ENCODE measurements around a stretch of chr6.

- PRO-cap = no peak
Observed at GRCh38 chr6:107870263-107871139, 46.4 kb upstream of the SCML4 start.

DNA sequence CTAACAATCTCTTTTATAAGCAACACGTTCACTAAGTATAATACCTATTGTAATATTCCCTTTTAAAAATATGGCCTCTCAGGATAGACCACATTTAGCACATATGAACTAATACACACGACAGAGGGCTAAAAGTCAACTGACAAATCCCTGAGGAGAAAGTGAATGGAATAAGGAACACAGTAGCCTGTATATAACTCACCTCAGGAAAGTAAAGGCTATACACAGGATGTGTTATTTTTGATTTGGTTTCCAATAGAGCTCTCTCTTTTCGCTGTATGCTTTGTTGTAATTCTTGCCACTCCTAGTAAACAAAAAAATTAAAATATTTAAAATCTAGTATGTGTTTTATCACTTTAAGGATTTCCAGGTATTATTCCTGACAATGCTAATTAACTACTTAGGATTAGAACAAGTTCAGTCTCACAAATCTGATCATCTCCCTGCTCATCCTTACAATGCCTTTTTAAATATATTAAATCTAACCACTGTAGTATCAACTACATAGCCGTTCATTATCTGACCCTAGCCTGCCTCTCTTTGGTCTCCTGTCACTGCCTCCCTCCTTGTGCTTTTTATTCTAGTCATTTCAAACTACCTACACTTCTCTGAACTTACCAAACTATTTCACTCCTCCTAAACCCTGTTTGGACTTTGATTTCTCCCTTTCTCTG is 57.0 kb upstream of the SCML4 start:
- PRO-cap = no peak

DNA sequence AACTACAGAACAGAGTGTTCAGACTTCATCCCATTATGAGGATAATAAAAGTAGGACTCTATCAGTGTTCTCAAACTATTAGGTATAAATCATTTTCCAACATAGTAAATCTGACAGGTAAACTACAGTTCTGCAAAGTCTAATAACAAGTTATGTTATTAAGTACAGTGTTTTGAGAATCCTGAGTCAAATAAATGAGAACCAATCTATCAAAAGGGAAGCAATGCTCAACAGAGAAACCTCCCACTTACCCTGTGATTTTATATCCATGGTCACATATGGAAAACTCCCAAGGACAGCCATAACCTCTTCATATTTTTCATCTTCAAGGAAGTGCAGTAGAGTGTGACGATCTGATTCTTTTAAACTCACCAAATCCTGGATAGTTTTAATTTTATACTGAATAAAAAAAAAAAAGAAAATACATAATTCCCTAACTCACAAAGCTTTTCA is 56.9 kb downstream of the SEC63 start:
- PRO-cap = no peak

- PRO-cap = no peak
Observed at GRCh38 chr6:108453601-108454154, 107.0 kb upstream of the FOXO3 start.

- PRO-cap = no peak
Observed at GRCh38 chr6:108561354-108561577, 549 bp downstream of the FOXO3 start.

DNA sequence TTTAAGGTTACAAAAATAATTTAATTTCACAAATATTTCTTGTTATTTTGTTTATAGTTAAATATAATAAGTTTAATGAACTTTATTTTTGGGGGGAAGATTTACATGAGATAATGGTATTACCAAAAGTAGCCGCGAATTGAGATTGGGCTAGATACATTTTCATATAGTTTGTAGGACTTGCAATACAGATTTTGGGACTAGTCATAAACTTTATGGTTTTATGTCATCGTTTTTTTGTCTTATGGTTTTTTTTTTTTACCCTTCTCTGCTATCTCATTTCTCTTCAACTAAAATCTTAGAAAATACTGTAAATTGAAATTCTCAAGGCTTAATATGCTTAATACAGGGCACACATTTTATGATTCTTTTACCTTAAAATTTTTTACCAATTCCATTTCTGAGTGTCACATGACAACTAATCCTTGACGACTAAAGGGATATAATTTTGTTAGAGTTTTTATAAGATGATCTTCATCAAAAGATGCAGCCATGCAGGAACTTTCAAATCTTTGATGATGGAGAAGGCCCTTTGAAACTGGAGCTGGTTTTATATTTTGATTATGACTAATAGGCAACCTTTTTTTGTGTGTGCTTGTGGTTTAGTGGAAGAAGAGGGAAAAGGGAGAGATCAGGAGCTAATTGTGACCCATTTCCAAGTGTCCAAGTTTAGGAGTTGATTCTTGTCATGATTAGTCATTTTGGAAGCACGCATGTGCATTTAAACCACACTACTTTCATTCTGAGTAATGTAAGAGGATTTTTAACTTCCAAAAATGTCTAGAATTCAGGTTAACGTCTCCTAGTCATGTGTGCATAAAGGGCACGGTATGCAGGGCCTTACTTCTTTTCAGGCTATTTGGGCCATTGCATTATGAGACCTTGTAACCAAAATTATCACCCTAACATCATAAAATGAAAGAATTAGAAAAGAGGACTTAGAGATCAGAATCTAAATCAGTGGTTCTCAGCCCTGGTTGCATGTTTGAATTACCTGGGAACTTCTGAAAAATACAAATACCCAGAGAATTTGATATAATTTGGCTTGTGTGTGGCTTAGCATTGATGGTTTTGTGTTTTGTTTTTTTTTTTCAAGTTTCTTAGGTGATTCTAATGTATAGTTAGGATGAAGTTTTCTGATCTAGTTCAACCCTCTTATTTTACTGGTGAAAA is 3.4 kb downstream of the FOXO3 start:
- PRO-cap = no peak

- PRO-cap = no peak
Observed at GRCh38 chr6:108571338-108571908, 10.7 kb downstream of the FOXO3 start.

DNA sequence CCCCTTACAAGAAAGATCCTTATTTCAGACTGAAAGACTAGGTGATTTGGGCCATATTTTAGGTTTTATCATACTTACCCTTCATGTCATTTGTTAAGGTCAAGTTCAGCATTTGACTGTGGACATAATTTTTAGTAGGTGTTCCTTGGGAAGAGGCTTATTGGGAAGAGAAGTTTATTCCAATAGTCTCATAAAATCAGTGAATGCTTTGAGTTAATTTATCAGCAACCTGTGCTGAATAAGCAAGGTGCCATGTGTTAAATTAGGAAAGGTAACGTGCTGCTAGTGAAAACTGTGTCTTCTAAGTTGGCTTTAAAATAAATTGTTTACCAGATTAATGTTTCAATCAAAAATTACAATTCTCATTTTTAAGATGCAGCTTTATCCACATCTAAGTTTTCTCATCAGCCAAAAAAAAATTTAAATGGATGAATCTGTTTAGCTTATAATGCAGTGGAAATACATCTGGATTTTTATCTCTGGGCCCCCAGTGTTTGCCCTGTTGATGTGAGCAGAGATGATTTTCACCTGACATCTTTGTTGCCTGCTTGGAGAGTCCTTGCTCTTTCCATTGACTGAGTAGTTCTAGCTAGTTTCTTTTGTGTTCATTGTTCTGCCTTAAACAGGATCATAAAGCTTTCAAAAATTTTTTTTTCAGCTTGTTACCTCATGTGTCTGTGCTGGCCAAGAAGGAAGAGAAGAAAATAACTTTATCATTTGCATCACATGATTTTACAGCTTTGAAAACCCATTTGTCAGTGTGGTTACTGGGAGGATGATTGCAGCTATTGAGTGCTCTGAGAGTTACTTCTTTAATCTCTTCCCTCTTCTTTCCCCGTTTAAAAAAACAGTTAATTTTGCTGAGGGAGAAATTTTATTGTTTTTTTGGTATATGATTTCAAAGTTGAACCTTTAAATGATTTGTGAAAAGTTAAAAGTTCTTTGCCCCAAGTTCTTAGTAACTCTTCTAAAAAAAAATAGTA is 15.8 kb downstream of the FOXO3 start:
- PRO-cap = no peak

GRCh38 chr6:108625929-108626755 is 65.4 kb downstream of the FOXO3 start:
- PRO-cap = no peak

DNA sequence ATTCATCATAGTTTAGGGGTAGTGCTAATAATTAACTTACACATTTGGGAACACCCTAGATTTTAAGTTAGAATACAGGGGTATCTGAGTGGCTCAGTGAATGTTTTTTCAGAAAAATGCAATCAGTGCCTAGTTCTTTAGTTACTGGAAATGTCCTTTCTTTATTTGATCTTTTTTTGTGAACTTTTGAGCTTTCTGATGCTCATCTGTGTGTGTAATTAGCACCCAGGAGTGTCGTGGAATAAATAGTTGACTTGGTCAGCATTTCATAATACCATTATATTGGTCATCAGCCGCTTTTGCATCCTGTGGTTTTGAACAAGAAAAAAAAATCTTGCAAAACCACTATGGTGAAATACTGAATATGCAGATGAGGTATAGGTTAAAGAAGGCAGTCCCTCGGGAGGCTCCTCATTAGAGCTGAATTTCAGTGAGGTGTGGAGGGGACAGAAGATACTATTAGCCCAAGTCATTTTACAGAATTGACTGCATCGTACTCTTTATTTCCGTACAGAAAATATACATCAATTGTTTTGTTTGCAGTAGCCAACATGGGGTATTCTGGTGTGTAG is 90.0 kb downstream of the FOXO3 start:
- PRO-cap = no peak

GRCh38 chr6:108661355-108661955 is 100.7 kb downstream of the FOXO3 start:
- PRO-cap = no peak

GRCh38 chr6:108673374-108673910 is 112.7 kb downstream of the FOXO3 start:
- PRO-cap = no peak

DNA sequence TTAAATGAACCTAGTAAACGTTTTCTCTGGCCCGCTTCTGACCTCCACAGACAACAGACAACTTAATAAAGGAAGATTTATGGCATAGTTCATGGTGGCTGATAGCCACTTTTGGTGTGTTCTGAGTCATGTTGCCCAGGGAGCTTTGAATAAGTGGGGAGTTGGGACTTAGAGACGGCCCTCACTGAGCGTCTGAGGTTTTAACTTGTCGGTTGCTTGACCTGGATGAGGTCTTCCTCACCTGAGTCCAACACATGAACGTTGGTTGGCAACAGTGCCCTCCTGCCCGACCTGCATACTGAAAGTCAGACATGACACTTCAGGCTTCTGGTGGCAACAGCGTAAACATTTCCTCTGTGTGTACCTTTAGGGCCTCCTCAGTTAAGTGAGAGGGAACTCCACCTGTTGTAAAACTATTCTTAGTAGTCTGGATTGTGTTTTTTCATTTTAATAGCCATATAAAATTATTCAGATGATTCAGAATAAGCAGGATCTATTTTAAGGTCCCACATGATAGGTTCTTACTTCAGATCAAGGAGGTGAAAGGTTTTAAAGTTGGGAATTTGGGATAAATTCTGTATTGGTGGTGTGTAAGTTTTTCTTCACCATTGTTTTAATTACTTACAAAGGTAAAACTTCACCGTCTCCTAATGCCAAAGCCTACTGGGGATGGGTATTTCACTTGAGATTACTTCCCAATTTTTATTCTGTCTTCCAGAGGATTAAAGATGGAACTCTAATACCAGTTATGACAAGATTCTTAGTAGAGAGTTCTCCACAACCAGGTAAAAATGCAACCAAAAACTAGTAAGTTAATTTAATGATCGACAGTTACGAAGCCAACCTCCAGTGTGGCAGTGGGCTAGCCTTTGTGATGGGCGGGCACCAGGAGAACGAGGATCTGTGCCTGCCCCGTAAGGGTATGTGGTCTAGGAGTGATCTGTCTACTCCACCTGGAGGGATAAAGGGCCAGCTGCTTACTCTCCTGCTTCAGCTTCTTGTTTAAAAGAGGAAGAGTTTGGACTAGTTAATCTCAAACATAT is 124.5 kb downstream of the FOXO3 start:
- PRO-cap = no peak

DNA sequence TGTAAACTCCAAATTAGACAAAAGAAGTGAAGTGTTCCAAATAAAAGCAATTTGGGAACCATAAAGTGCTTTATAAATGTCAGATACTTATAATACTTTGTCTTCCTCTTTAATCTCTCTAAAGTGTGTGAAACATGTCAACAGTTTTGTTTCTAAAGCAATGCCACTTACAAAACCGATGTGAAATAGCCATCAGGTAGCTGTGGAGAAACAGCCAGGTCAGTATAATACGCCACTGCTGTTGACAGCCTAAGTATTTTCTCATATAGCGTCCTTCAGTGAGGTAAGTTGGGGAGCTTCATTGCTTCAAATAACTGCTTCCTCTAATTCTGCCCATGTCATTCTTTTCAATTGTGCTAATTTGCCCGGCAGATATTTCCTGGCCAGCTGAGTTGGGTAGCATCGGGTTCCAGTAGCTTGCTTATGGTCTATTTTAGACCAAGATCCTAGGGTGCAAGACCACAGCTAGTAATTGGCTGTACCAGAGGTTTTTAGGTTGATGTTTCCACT is 2.2 kb upstream of the ARMC2 start:
- PRO-cap = no peak

GRCh38 chr6:108872132-108872818 is 24.1 kb downstream of the ARMC2 start:
- PRO-cap = no peak

DNA sequence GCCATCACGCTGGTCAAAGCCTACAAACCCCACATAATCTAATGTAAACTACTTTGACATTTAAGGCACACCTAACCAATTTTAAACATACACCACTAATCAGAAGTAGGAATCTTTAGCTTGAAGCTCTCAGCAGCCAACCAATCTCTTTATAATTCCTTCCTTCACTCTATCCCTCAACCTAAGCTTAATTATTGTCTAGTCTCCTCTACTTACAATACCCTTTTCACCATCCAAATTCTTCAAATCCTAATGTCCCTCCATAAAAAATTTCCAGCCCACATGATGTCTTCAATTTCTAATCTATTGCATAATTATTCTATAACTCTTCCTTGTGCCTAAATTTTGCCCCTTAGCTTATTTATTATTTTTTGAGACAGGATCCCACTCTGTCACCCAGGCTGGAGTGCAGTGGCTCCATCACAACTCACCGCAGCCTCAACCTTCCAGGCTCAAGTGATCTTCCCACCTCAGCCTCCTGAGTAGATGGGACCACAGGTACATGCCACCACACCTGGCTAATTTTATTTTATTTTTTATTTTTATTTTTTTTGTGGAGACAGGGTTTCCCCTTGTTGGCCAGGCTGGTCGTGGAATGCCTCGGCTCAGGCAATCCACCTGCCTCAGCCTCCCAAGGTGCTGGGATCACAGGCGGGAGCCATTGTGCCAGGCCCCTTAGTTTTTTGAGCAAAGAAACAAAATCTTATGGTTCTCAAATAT is 102.7 kb downstream of the SESN1 start:
- PRO-cap = no peak

- PRO-cap = no peak
Observed at GRCh38 chr6:109080027-109080302, 14.7 kb downstream of the SESN1 start.

- PRO-cap = no peak
Observed at GRCh38 chr6:109236349-109237522, 141.4 kb downstream of the CEP57L1 start.

- PRO-cap = no peak
Observed at GRCh38 chr6:109239630-109240258, 142.5 kb downstream of the CD164 start.

- PRO-cap = no peak
Observed at GRCh38 chr6:109361907-109362529, 20.2 kb downstream of the CD164 start.